Mesenchymal stem cell of adipose (primary cell): Measurements from ENCODE around the gene MED13L.

DNA sequence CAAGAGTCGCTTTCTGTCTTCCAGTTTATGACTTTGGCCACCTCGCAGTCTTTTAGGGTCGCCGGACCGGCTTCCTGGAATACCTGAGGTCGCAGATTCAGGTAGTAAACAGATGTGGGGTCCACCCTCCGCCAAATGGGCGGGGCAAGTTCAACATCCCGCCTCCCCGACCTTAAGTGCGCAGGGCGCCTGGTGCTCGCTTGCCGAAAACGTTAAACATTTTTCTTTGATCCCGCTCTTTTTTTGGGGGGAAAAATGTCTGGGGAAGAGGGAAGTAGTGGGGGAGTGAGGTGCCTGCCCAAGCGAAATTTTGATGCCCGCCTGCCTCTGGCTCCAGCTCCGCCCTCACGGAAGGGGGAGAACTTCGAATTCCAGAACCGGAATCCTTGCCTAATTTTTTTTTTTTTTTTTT lies 73.9 kb upstream of the TBX5 start:
- CAGE, long polyA plus RNA, result no peak

DNA sequence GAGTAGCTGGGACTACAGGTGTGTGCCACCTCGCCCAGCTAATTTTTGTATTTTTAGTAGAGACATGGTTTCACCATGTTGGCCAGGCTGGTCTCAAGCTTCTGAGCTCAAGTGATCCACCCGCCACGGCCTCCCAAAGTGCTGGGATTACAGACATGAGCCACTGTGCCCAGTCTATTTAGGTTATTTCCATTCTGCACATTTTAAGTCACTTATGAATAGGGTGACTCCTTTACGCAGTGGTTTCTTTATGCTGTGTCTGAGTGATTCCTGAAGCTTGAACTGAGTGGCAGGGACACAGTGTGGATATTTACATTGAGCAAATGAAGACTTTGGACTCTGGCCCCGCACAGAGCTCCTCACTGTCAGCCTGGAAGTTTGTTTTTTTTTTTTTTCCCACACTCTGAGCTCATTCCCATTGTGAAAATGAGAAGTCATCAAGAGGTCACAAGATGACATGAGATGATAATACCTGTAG lies 72.6 kb downstream of the TBX3 start:
- CAGE, long polyA plus RNA, result no peak

DNA sequence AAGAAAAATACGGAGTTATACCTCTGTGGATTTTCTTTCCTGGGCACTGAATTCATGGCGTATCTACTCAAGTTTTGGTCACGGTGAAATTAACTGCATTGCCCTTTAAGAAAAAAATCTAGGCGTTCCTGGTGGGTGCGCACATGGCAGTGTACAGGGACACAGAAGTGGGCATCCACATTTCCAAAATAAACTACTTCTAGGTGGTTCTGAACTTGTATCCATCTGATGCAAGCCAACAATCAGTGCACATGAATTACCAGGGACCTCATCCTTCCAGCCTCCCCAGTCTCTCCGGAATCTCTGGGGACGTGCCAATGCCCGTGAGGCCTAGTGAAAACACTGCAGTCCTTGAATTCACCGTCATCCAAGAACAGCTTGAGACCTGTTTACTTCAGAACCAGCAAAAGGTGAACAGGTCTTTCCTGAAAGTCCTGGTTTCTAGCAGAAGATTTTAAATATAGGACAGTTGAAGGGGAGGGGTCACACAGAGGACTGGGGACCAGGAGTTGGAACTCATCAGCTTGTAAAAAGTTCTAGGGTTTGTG lies 48.1 kb downstream of the TBX3 start:
- CAGE, long polyA plus RNA, result no peak

- CAGE, long polyA plus RNA, result no peak
These were observed 1.9 kb upstream of the TBX3 start for GRCh38 chr12:114685862-114686368.

DNA sequence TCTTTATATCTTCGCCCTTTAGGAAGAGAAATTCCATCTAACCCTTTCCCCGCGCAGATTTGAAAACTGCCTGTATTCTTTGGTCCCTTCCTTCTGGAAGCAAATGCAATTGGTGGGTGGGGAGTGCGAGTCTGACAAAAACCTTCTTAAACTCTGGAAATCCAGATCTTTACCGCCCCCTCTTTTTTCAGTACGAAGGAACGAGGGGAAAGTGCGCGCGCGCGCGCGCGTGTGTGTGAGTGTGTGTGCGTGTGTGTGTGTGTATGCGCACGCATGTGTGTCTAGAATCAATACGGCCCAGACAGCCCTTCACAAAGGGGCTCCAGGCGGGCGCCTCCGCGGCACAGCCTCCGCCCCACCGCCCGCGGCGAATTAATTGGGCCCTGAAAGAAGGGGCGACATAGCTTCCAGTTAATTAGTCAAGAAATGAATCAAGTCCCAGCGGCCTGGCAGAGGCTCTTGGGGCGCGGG lies 14.0 kb upstream of the TBX3 start:
- CAGE, long polyA plus RNA, result no peak

GRCh38 chr12:114768170-114768915 lies 84.4 kb upstream of the TBX3 start:
- CAGE, long polyA plus RNA, result no peak

- CAGE, long polyA plus RNA, result no peak
These were observed 236.7 kb upstream of the TBX3 start for GRCh38 chr12:114920656-114921180.

- CAGE, long polyA plus RNA, result no peak
These were observed 657.5 kb upstream of the TBX3 start for GRCh38 chr12:115341249-115342023.

- CAGE, long polyA plus RNA, result no peak
These were observed 653.3 kb downstream of the MED13L start for GRCh38 chr12:115624114-115624623.

DNA sequence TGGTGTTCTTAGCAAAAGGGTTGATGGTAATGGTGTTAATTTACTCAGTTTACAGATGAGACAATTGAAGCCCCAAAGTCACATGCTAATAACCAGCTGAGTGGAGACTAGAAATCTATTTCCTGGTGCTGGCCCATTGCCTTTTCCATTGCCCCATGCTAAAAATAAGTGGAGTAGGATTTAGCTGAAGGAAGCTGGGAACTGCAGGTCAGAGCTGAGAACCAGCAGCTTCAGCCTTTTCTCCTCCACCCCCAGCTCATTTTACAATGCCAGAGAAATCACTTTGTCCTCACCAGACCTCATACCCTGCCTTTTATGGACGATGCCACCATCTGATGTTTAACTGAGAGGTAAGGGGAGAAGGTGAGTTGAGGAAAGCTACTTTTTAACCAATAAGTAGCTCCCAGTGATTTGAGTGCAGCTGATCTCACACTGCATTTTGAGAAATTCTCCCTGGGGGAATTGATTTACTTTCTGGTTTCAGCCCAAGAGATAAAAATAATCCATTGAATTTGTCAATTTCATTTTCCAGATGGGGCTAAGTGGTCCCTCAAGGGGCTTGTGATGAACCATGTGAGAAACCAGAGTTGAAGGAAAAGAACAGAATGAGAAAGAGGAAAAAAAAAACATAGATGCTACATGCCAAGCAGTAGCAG lies 516.3 kb downstream of the MED13L start:
- CAGE, long polyA plus RNA, result no peak

- CAGE, long polyA plus RNA, result no peak
These were observed 268.9 kb downstream of the MED13L start for GRCh38 chr12:116008223-116009378.

DNA sequence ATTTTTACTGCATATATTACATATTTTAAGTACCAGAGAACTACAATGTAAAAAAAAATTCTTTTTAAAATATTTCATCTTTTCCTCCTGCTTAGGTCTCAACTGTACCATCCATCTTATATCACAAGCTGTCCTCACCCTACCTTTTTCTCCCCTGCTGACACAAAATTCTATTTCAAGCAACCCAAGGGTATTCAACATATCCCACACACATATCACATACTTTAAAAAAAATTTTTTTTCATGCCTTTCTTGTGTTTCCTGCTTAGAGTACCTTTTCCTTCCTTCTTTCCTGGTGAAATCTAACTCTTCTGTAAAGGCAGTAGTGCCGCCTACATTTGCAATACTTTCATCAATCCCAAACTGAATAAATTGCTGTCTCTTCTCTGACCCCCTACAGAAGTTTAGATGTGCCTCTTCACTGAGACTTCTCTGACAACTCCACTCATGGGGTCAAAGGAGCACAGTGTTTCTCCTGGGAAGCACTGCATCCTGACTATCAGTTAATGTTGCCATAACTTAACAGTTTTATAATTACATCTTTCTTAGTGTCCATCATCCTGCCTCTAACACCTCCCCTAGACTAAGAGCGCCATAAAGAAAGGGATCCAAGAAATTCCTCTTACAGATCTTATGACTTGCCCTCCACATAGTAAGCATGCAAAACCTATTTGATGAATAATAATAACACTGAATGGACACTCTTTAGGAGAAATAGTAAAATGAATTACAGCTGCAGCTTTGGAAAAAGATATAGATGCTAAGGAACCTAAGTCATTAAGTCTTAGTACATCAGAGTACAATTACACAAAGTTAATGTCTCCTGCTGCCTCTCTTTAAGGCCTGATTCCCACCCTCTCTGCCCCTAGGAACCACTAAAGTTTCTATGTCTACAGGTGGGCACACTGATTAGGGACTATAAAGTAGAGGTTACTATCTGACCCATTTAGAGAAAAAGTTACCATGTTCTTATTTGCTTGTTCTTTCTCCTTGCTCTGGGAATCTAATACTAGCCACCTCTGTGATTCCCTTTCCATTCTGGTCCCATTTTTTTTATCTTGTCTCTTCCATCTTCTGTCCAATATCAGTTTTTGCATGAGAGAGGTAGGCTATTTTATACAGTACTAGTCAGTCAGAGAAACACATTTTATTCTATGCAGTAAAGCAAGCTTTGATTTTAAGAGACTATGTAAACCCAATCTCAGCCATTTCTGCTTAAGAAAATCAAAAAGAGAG lies 79.0 kb downstream of the MED13L start:
- CAGE, long polyA plus RNA, result no peak

- CAGE, long polyA plus RNA, result no peak
These were observed 11.7 kb downstream of the MED13L start for GRCh38 chr12:116265591-116266332.

DNA sequence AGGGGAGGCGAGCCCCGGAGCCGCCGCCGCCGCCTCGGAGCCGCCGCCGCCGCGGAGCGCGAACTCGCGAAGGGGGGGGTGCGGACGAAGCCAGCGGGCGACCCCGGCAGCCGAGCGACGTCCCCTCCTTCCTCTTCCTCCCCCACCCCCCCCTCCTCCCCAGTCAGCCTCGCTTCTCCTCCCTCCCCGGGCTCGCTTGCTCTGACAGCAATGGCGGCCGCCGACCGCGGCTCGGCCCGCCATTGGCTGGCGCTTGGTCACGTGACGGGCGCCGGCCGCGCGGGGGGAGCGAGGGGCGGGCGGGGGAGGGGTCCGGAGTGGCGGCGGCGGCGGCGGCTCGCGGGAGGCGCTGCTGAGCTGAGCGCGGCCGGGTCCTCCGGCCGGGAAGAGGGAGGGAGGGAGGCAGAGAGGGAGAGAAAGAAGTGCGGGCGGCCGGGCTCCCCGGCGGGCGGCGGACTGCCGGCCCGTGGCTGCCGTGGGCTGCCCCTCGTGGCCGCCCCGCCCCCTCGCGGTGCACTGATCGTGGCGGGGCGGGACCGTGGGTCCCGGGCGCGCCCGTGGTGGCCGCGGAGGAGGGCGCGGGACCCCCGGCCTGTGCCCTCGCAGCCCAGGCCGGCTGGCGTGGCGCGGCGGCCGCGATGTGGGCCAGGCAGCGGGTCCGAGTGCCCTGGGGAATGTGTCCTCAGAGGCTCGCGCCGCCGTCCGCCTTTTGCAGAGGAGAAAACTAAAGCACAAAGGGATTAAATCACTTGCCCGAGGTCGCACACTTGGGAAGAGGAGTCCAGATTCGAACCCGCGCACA lies at the start of gene MED13L:
Gene MED13L (minus strand): TSS at position 212 of the 802 bp plus-strand sequence.
- CAGE, long polyA plus RNA, result no peak

DNA sequence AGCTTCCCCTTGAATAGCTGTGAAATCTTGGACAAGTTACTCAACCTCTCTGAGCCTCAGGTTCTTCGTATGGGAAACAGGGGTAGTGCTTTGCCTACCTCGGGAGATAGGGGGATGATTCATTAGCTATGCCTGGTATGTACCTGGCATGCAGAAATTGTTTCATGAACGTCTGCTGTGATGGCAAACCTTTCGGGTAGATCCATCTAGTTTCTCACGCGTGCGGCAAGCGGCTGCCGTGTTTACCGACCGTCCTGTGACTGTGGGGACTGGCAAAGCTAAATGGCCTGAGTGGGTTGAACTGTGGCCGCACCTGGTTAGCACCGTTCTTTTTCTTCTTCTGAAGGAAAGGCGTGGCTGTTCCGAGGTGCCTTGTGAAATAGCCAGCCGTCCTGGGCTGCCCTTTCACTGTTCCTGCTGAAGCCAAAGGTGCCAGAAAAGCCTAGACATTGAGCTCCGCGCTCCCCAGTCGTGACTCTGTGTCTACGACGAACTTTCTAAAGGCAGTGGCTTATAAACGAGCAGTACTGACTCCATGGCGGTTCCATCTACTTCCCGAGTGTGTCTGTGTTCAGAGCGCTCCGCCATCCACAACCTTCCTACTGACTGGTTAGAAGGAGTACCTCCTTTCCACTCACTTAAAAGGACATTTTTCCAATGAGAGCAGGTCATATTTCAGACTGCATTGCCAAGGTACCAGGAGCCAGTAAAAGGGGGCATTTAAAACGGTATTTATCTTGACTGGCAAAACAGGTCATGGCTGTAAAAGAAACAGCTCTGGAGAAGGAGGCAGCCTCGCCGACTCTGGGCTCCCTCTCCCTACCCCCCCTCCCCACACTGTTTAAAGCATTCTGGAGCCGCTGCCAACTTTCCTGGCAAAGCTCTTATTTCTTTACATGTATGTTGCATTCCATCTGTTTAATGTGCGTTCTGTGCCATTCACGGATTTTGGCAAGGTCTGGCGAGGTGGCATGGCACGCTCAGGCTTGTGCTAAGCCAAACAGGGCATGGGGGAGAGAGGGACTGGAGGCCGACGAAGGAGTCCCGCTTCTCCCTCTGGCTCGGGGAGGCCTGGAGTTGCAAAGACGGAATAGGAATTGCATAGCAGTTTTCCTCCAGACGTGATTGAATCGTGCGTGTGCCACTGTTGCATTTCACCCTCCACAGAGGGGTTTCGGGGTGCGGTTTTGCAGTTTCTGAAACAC lies 40.9 kb upstream of the MED13L start:
- CAGE, long polyA plus RNA, result no peak

DNA sequence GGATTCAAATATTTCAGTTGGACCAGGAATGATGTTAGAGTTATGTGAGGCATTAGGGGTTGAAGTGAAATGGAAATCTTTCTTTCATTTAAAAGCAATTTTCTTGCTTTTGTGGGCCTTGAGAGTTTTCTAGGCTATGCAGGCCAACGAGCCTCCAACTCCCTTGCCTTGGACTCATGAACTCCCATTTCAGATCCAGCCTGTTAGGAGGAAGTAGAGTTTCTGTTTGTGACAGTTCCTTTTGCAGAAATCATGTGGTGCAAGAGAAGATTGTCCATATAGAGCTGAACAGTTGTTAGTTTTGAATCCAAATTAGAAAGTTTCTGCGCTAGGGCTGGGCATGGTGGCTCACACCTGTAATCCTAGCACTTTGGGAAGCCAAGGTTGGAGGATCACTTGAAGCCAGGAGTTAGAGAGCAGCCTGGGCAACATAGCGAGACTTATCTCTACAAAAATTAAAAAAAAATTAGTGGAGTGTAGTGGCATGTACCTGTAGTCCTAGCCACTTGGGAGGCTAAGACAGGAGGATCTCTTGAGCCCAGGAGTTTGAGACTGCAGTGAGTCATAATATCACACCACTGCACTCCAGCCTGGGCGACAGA lies 47.3 kb upstream of the MED13L start:
- CAGE, long polyA plus RNA, result no peak

GRCh38 chr12:116535115-116535825 lies 23.9 kb upstream of the MAP1LC3B2 start:
- CAGE, long polyA plus RNA, result no peak

DNA sequence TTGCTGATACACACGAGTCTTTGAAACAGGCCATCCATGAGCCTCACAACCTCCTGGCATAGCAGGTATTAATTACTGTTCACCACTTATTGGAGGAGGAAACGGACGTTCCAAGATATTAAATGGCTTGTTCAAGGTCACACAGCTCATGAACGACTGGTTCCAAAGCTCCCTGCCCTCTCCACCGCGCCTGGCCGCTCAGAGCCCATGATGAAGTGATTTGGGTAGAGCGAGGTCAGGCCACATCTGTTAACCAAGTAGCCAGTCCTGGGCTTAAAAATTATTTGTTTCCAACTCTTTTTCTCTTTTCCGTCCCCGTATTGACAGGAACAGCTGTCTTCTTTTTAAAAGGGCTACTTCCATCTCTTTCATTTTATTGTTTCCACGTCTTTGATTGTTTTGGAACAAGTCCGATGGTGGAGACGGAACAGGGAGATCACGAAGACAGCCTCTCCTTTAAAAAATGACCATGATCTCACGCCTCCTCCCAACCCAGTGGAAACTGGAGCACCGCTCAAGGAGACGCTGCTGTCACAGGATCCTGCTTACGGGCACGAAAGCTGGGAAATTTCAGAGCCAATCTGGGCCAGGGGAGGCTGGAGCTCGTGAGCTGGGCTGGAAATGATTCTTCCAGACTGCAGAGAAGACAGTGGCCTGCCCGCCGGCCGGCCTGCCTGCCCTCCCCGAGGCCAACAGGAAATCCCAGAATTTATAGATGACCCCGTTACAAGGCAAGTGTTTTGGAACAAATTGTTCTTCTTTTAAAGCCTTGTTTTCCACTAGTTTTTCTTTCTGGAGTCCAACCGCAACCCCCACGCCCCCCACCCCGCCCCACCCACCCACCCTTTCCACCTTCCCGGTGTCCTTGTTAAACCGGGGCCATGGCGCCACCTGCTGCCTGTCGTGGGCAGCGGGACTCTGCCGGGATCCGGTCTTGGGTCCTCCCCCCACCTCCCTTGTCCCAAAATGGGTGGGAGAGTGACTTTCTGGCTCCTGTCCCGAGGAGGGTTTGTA lies 40.1 kb downstream of the MAP1LC3B2 start:
- CAGE, long polyA plus RNA, result no peak

DNA sequence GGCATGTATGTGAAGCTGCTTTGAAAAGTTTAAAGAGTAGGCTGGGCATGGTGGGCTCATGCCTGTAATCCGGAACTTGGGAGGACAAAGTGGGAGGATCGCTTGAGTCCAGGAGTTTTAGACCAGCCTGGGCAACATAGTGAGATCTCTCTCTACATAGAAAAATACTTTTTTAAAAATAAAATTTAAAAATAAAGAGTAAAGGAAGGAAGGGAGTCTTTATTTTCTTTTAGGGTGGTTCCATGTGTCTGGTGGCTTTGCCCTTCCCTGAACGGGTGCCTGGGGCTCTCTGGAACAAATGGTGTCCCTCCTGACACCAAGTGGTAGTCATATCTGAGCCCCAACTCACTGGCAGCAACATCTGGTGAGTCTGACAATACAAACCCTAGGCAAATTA lies 42.0 kb downstream of the MAP1LC3B2 start:
- CAGE, long polyA plus RNA, result no peak

GRCh38 chr12:116604779-116605405 lies 45.7 kb downstream of the MAP1LC3B2 start:
- CAGE, long polyA plus RNA, result no peak